B cell (primary cell): ENCODE measurements around a stretch of chr2.

DNA sequence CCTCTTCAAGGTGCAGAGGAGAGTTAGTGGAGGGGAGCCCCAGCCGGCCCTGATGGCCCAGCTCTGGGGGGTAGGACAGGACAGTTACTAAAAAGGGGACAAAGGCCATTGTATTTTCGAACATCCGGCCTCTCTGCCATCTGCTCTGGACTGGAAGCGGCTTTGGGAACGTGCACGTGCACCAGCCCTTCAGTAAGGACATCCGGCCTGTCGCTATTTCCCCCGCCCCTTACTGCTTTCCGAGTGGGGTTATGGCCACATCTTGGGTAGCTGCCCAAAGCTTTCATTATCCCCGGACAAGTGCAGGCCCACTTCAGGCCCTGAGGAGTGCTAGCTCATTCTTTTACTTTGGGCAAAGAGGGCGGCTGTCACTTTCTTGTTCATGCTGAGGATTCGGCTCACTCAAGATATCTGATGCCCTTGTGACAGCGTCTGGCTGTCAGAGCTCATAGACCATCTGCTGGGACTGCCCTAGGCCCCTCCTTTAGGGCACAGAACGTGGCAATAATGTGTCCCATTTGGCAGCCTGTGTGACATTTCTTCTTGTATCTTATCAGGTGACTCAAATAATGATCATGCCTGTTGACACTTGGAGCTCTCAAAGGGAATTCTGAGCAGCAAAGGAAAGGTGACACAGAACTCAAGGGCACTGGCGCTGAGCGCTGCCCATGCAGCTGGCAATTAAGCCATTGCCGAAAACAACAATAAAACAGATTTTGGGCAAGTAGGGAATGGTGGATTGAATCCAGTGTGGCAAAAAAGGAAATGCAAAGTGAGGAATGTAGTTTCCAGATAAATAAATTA is 17.6 kb downstream of the SLC4A3 start:
- PRO-cap, result no peak
- CAGE, long polyA plus RNA, result no peak

DNA sequence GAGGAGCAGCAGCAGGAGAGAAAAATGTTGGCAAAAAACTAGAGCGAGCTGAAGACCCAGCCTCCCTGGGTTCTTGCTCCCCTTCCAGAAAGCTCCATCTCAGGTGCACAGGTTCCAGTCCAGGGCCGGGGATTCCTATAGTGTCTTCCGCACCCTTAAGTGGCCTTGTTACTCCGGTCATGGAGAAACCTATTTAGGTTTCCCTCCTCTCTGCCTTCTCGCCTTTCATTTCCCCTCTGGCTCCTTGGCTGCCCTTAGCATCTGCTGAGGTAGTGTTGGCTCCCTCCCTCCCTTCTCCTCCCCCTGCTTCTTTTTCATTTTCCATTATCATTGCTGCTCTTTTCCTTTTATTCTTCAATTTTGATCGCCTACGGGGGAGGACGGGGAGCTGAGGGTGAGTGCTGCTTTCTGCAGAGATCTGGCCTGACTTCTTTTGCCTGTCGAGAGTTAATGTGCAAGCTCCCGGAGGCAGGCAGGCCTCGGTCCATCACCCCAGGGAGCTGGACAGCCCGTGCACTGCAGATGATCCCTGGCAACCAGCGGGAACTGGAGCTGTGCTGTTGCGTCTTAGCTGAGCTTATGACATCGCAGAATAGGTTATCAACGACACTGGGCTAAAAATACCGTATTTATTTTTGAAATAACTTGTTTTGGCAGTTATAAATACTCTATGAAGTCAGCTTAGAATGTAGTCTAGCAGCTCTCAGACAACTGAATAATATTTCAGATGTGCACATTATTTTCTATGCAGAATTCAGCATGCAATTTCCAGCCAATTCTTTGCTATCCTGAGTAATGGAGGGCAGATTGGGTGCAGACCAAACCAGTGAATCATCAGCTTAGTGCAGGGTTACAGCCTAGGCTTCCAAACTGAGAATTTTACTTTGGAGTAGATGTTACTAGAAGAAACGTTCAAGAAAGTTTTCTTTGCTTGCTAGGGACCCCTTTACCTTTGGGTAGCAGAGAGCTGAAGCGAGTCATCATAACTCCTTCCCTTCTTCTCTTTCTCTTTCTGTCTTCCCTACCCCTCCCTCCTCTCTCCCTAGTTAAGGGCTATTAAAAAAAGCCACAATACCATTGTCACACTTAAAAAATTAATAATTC is 141.9 kb downstream of the SLC4A3 start:
- PRO-cap, result no peak
- CAGE, long polyA plus RNA, result no peak

GRCh38 chr2:219852122-219852674 is 224.8 kb downstream of the SLC4A3 start:
- PRO-cap, result no peak
- CAGE, long polyA plus RNA, result no peak

GRCh38 chr2:219922401-219922657 is 294.9 kb downstream of the SLC4A3 start:
- PRO-cap, result unidirectional peak, minus-strand start at chr2:219922482
- CAGE, long polyA plus RNA, result no peak

GRCh38 chr2:220935829-220936186 is 636.3 kb downstream of the EPHA4 start:
- PRO-cap, result no peak
- CAGE, long polyA plus RNA, result no peak

DNA sequence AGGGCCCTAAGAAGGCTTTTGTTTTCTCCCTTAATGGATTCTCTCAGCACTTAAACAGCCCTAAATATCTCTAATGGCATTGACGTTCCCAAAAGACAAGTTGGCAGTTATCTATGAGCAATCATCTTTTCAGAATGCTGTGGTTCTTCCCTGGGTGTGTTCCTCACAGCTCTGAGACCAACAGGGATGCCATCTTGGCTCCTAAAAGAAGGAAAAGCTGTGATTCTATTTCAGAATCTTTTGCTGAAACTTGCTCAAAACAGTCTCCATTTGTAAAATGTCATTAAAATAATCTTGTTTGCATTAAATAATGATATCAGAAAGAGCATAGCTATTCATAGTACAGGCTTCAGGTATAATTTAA is 616.2 kb downstream of the EPHA4 start:
- PRO-cap, result no peak
- CAGE, long polyA plus RNA, result no peak

- PRO-cap, result no peak
- CAGE, long polyA plus RNA, result no peak
These were observed 368.9 kb downstream of the EPHA4 start for GRCh38 chr2:221203254-221203577.

- PRO-cap, result no peak
- CAGE, long polyA plus RNA, result no peak
These were observed 336.2 kb downstream of the EPHA4 start for GRCh38 chr2:221235891-221236334.

- PRO-cap, result no peak
- CAGE, long polyA plus RNA, result no peak
These were observed 116.7 kb downstream of the EPHA4 start for GRCh38 chr2:221455304-221455822.

- PRO-cap, result no peak
- CAGE, long polyA plus RNA, result no peak
These were observed 42.9 kb downstream of the EPHA4 start for GRCh38 chr2:221529064-221529668.

DNA sequence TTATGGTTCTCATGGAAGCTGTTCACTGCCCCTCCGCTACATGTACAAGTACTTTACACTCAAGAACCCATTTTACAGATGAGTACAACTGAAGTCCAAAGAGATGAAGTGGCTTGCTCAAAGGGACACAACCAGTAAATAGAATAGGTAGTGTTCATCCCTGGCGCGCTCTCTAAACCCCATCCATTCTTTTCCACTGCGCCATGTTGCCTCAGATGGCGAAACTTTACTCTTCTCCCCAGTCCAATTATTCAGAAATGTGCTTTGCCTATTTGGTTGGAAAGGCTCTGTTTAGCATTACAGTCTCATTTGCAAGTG is 60.6 kb downstream of the SGPP2 start:
- PRO-cap, result no peak
- CAGE, long polyA plus RNA, result no peak

GRCh38 chr2:222561303-222562293 is 94.3 kb downstream of the FARSB start:
- PRO-cap, result no peak
- CAGE, long polyA plus RNA, result no peak

DNA sequence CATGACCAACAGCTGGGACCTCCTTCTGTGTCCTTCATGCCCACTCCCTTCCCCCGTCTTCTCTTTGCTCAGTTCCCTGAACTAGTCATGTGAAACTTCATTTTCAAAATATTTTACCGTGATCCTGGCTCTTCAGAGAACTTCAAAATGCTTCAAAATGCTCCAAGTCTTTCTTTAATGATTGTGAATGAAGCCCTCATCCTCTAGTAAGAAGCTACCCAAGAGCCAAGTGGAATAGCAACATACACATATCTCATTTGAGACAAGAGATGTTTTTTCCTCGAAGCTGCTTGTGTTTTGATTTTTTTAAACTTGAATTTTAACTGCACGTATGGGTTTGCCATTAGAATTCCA is 91.8 kb downstream of the FARSB start:
- PRO-cap, result no peak
- CAGE, long polyA plus RNA, result no peak

GRCh38 chr2:222743481-222743963 is 72.1 kb downstream of the MOGAT1 start:
- PRO-cap, result no peak
- CAGE, long polyA plus RNA, result no peak

DNA sequence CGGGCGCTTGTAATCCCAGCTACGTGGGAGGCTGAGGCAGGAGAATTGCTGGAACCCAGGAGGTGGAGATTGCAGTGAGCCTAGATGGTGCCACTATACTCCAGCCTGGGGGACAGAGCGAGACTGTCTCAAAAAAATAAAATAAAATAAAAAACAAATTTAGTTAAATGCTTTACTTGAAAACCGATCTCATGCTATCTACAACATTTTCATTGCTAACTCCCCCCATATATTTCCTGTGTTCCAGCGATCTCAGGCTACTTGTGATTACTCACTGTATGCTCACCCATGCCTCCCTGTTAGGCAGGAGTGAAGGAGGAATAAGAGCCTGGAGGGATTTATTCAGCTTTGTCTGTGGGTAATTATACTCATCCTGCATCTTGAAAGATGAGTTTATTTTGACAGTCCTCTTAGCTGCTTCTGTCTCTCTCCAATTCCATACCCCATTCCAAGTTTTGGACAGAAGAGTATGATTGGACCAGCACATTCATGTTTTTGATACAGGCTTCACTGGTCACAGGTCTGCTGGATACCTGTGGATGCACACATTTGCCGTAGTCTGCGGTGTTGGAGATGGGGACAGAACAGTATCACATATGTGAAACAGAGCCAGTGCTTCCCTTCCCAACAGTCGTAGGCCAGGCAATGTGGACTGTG is 18.5 kb downstream of the ACSL3 start:
- PRO-cap, result no peak
- CAGE, long polyA plus RNA, result no peak

GRCh38 chr2:222930550-222930881 is 69.7 kb downstream of the ACSL3 start:
- PRO-cap, result no peak
- CAGE, long polyA plus RNA, result no peak

DNA sequence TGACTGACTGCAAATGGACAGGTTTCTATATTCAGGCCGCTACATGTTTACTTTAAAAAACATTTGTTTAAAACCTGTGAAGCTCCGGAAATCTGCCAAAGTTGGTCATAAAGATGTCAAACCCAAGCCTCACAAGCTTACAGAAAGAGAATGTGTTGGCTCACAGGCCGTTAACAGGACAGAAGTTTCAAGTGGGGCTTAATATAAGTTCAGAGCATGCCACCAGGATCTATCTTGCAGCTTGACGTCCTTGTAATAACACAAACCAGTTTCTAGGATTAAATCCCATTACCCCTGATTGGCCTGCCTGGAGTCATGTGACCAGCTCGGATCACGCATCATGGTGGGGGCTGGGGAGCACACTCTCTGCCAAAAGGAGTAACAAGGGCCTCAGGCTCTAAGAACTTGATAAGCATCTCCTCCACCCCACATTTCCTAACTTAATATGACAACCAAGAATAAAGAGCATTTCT is 38.9 kb upstream of the SCG2 start:
- PRO-cap, result no peak
- CAGE, long polyA plus RNA, result no peak

DNA sequence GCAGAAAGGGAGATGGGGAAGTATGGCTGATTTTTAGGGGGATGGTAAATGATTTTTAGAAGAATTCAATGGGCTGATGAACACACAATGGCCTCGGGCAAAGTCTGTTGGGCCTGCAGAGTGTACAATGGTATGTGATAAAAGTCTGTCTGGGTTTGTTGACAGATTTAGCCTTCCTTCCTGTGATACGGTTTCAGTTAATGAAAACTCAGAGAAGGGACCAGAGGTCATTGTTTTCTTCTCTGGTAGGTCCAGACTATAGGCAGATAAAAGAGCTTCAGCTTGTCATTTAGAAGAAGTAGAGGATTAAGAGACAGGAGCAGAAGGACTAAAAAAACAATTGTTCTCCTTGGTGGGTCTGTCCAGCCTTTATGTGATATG is 107.3 kb upstream of the SERPINE2 start:
- PRO-cap, result no peak
- CAGE, long polyA plus RNA, result no peak

GRCh38 chr2:224379164-224379632 is 22.7 kb downstream of the FAM124B start:
- PRO-cap, result no peak
- CAGE, long polyA plus RNA, result no peak

DNA sequence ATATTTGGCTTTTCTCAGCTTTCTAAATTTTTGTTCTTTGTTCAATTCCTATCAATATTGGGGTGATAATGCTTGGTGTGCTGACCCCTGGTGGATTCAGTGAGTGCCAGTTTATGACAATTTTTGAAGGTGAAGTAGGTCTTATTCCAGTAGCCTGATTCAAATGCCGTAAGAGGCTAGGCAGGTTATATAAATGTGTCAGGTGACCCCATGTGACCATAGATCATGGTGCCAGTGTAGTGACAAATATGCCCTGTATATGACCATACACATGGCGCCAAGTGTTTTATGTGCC is 47.6 kb upstream of the FAM124B start:
- PRO-cap, result no peak
- CAGE, long polyA plus RNA, result no peak